Jurkat, Clone E6-1 (cell line): ENCODE data around the gene IQSEC1.

DNA sequence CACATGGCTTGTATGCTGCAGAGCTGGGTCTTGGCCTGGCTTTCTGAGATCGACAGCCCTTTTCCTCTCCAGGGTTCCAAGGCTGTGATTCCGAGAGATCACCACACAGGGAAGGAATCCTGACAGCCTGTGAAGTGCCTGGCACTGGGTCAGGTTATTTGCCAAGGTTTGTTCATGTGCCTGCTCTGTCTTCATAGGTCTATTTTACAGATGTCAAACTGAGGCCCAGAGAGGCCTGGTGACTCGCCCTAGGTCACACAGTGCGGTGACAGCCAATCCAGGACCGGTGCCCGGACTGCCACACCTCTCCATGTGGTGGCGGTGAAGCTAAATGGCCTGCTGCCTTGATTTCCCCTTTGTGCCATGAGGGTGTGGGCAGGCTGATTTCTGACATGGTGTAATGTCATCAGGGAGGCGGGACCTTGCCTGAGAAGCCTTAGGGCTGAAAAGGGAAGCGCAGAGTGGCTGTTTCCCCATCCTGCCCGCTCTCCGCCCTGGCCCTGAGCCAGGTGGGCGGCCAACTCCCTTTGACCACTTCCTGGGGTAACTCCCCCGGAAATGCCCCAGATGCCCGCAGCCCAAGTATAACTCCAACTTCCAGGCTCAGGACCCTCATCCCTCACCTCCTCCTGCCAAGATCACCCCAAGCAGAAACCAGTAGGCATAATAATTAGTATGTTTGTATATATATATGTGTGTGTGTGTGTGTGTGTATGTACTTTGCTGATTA, 64.1 kb downstream of the IQSEC1 start:
- RRBS = no CpG with 5 or more reads among the region's 14 CpGs

DNA sequence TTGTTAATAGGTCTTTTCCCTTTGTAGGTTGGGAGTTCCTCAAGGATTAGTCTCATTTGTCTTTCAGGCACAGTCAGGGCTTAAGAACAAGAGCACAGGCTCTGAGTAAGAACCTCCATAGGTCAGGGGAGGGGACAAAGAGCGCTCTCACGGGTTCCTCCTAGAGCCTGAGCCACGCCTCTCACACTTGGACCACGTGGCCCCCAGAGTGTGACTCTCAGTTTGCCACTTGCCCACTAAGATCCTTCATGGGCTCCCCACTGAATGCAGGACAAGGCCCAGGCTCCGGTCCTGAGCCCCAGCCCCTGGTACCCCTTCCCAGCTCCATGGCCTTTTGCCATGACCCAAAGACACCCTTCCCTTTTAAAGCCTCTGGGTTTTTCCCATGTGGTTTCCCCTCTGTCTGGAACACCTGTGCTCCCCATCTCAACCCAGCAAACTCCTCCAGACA, 32.9 kb downstream of the IQSEC1 start:
- RRBS = no CpG with 5 or more reads among the region's 5 CpGs

DNA sequence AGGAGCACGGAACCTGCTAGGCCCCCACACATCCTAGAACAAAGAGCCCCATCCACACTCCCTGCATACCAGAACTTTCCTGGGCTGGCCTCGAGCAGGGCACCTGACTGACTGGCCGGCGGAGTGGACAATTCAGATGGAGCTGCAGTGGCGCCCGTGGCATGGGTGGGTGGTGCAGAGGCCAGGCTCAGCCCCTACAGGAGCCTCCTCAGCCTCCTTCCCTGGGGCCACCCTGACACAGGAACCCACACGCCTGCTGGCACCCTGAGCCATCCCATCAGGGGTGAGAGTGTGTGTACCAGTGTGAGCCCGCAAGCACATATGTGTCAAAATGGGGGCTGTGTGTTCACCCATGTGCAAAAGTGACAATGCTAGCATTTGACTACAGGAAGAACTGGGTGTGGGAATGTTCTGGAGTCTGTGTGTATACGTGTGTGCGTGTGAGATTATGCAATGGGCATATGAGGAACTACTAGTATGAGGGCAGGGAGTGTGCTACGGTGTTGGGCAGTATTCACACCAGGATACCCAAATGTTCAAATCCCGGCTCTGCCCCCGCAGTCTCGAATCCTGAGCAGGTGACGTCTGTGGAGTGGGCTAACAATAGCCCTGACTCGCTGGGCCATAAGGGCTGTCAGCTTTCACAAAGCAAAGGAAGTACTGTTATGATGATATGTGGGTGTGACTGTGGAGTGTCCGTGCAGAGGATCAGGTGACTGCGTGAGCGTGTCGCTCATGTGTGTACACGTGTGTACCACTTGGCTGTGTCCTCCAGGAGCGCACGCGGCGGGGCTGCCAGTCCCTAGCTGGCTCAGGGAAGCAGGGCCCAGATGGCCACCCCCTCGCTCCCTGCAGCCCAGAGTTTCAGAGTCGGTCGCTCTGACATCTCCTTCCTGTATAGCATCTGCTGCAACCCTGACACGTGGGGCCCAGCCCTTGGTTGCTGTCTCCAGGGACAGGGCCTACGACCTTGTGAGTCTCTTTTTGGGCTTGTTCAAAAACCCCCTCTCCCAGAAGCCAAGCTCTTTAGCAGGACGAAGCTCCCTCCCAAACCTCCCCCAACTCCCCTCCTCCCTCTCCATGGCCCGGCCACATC, 27.3 kb downstream of the IQSEC1 start:
- RRBS = no CpG with 5 or more reads among the region's 32 CpGs

GRCh38 chr3:13072917-13073830, at the start of gene IQSEC1:
Gene IQSEC1, minus strand, starts transcription at chr3:13073429.
- RRBS = 90% methylated on average over 14 of the region's 87 CpGs

DNA sequence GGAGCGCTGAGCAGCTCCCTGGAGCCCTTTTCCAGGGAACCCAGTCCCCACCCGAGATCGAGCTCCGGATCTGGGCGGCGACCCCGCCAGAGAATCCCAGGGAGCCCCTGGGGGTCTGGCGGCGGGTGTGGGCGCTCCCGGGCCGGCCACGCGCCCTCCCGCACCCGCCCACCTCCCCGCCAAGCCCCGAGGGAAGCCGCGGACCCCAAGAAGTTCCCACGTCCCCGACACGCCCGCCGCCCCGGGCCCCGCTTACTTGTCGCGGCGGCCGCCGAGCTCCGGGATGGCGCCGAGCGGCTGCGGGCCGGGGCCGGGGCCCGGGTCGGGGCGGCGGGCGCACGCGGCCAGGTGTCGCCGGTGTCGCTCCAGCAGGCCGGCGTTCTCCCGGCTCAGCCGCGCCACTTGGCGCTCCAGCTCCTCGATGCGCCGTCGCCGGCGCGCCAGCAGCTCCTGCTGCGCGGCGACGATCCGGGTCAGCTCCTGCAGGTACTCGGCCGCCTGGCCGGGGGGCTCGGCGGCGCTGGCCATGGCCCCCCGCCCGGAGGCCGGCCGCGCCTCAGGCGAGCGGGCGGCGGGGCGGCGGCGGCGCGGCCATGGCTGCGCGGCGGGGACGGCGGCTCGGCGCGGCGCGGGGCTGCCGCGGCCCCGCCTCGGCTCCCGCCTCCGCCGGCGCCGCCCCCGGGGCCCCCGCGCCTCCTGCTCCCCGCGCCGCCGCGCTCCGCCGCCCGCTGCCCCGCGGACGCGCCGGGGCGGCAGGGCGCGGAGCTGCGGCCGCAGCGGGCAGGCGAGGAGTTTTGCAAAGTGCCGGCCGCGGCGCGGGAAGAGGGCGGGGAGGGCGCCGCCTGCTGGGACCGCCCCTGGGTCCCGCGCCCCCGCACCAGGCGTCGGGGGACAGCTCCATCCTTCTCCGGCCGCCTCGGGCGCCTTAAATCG, 137.4 kb downstream of the NUP210 start:
- RRBS = 15% methylated on average over 77 of the region's 148 CpGs

DNA sequence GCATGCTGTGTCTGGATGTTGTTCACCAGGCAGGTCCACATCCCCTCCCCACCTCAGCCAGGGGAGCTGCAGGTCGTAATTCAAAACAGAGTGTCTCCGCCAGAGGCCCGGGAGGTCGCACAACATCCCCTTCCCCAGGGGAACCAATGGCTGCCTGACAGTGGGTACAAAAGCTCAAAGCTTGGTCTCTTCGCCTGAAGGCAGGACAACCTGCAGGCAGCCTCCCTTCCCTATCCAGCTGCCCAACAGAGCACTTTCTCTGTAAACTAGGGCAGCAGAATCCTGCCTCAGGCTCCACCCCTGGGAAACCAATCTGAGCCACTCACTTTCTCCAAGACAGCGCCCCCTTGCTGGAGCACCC, 3.9 kb downstream of the NUP210 start:
- RRBS = no CpG with 5 or more reads among the region's 6 CpGs

GRCh38 chr3:13470743-13471527, 9.2 kb upstream of the HDAC11 start:
- RRBS = no CpG with 5 or more reads among the region's 14 CpGs

GRCh38 chr3:13484930-13485617, 5.0 kb downstream of the HDAC11 start:
- RRBS = no CpG with 5 or more reads among the region's 6 CpGs

- RRBS = no CpG with 5 or more reads among the region's 14 CpGs
Measured at GRCh38 chr3:13516470-13516914, 32.4 kb upstream of the FBLN2 start.

GRCh38 chr3:13525621-13526581, 23.0 kb upstream of the FBLN2 start:
- RRBS = no CpG with 5 or more reads among the region's 18 CpGs

DNA sequence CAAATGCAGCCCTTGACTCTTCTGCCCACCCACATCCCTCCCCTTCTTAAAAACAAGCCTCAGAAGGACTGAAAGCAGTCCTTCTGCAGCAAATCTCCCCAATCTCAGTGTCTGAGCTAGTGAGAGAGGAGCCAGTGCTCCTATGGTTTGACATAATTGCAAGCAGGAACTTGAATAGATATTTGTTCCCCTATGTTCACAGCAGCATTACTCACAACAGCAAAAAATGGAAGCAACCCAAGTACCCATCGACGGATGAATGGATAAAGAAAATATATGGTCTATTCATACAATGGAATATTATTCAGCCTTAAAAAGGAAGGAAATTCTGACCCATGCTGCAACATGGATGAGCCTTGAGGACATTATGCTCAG, 18.3 kb upstream of the FBLN2 start:
- RRBS = no CpG with 5 or more reads among the region's 2 CpGs

DNA sequence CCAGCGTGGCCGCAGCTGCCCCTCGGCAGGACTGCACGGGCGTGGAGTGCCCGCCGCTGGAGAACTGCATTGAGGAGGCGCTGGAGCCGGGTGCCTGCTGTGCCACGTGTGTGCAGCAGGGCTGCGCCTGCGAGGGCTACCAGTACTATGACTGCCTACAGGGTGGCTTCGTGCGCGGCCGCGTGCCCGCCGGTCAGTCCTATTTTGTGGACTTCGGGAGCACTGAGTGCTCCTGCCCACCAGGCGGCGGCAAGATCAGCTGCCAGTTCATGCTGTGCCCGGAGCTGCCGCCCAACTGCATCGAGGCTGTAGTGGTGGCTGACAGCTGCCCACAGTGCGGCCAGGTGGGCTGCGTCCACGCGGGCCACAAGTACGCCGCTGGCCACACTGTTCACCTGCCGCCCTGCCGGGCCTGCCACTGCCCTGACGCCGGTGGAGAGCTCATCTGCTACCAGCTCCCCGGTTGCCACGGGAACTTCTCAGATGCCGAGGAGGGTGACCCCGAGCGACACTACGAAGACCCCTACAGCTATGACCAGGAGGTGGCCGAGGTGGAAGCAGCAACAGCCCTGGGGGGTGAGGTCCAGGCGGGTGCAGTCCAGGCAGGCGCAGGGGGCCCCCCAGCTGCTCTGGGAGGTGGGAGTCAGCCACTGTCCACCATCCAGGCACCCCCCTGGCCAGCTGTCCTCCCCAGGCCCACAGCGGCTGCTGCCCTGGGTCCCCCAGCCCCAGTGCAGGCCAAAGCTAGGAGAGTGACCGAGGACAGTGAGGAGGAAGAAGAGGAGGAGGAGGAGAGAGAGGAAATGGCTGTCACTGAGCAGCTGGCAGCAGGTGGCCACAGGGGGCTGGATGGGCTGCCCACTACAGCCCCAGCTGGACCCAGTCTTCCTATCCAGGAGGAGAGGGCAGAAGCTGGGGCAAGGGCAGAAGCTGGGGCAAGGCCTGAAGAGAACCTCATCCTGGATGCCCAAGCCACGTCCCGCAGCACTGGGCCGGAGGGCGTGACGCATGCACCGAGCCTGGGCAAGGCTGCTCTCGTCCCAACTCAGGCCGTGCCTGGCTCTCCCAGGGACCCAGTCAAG, 21.8 kb downstream of the FBLN2 start:
- RRBS = 100% methylated on average over 5 of the region's 54 CpGs

- RRBS = 13% methylated on average over 9 of the region's 87 CpGs
Measured at GRCh38 chr3:13895208-13896405, 15.7 kb upstream of the WNT7A start.

DNA sequence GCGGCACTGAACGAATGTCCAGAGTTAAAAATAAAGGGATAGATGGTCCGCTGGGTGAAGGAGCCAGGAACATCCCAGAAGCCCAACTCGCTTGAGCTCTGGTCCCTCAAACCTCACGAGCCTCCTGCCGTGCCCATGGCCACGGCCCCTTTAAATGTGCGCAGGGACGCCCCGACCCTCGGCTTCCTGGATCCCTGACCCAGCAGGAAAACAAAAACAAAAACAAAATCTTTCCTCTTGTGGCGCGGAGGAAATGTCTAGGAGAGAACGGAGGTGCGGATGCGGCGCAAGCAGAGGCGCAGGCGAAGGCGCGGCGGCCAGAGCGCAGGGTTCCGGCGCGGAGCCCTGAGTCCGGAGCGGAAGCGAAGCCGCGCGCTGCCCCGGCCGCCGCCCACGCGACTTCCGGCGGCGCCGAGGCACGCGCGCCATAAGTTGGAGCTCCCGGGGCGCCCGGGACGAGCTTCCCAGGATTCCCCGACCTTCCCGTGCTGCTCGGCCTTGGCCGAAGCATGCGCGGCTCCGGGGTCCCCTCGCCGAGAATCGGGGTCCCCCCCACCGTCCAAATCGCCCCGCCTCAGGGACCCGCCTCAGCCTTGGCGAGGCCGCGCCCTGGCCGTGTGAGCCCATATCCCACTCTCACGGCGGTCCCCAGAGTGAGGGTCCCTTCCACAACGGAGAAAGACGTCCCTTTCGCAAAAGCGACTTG, 52.9 kb upstream of the WNT7A start:
- RRBS = 83% methylated on average over 12 of the region's 72 CpGs

DNA sequence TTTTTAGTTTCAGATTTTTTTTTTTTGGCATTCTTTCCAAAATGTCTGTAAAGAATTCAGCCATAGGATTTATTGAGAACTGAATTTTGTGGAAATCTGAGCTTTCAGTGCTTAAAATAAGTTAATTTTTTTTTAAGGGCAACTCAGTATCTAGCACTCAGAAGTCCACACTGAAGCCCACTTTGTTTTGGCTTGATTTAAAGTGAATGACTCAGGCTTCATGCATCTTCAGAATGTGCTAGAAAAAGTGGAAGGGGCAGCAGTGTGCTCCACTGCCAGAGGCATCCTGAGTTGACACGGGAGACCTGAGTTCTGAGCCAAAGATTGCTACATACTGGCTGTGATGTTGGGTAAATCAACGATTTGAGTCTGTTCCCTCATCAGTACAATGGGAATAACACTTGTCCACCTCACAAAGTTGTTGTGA, 18.9 kb downstream of the TMEM43 start:
- RRBS = no CpG with 5 or more reads among the region's 2 CpGs

DNA sequence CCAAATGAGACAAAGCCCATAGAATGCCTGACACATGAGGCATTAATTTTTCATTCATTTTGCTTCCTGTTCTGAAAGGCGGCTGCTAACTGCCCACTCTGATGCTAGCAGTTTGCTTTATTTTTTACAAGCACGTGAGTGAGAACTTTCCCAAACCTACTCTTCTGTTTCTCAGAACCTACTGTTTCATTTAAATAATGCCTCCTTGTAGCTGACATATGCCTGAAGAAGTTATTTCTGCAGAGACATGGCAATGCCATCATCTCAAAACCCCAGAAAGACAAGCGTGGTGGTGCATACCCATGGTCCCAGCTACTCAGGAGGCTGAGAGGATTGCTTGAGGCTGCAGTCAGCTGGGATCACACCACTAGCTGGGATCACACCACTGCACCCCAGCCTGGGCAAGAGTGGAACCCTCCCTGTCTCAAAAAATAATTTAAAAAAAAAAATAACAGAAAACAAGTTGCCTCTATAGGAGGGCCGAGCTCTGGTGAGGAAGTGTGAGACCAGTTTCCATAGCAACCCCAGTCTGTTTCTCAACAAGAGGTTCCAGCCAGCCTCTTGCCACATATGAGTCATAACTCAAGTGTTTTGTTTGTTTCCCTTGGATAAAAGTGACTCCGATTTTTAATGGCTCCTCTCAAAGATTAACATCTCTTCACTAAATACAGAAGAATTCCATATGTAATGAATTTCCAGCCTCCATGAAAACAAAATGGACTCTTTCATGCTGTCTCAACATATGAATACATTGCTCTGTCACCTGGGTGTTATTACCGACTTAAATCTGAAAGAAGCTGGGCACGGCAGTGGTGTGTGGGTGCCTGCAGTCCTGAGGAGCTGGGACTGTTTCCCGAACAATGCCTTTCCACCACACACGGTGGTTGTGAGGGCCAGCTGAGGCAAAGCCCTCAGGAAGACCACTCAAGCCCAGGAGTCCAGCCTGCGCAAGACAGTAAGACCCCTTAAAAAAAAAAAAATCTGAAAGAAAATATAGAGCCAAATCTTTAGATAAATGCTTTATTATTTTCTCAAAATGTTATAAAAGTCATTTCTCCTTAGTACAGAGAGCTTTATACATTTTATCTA, 19.6 kb downstream of the TMEM43 start:
- RRBS = no CpG with 5 or more reads among the region's 10 CpGs

DNA sequence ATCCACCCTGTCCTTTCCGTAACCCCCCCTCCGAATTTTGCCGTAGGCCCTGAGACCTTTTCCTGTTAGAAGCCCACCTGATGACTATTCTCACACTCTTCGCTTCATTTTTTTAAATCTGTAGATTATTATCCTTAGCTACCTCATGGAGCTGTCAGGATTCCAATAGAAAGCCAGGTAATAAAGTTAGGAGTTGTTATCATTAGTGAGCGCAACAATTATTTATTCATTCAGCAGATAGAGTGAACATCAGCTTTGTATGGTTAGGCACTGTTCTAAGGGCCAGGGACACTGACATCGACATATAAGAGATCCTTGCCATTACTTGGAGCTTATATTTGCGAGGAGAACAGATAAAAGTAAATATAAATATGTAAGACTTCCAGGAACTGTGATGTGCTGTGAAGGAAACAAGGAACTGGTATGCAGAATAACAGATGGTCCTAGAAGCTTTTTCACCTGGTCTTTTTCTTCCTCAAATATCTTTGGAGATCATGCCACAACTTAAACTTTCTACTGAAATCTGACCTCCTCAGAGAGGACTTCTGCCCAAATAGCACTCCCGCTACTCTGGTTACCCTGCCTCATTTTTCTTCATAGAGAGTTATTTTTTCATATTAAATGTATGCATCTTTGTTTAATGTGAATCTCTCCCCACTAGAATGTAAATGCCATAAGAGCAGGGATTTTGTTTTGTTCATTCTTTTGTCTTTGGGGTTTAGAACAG, 540 bp downstream of the LSM3 start:
- RRBS = no CpG with 5 or more reads among the region's 8 CpGs

GRCh38 chr3:14323616-14324242, 78.7 kb upstream of the SLC6A6 start:
- RRBS = 75% methylated on average over 3 of the region's 13 CpGs

DNA sequence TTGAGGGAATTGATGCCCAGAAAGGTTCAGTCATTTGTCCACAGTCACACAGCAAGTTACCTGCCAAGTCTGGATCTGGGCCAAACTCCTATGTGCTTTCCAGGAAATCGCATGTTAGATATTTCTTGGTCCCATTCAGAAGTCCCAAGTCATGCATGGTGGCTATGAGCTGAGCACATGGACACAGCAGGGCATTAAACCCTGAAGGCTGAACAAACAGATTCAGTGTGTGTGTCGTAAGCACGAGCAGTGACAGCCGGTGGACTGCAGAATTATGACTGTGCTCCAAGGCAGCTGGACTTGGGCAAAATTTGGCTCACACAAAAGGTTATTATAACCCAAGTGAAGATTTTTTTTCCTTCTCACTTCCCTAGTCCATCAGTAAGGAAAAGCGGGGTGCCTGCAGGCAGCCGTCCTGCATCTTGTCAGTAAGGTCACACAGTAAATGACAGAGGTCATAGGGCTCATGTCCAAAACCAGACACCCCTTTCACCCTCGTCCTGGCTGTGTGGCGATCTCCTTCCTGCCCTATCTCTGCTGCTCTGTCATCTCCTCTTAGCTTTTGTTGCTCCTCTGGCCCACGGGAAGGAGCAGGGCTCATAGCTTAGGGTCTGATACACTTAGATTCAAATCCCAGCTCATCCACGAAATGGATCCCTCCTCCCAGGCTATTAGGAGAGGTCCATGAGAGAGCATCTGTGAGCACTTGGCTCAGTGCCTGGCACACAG, 11.2 kb upstream of the SLC6A6 start:
- RRBS = no CpG with 5 or more reads among the region's 10 CpGs

DNA sequence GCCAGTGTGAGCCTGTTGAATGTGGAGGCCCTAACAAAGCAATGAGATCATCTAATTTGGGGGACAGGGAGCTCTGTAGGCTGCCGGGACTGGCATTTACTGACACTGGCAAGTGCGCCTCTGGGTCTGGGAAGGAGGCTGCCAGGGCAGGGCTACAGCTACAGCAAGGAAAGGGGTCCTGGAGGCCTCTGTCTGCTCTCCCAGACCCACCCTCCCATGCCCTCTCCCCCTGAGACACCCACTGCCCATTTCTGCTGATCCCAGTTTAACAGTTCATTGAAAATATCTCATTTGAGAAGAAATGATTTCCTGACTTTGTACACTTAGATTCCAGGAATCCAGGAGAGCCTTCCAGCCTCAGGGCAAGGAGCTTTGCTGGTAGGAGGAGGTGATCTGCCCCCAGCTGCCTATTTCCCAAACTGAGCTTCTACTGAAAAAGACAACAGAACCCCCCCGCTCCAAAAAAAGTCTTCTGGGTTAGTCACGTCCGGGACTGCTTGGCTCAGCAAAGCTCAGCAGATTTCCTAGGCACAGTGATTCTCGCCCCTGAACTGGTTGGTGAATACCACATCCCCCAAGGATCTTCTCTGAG, 13.0 kb downstream of the SLC6A6 start:
- RRBS = no CpG with 5 or more reads among the region's 6 CpGs